Non-pigmented ciliary epithelial cell (primary cell): ENCODE results near the genes H1-5, H3C11, NKAPL, GPX6, OR2B3 and OR5V1.

- RRBS, result no CpG with 5 or more reads among the region's 7 CpGs
Observed at GRCh38 chr6:27829421-27829846, 1.9 kb downstream of the H4C12 start.

DNA sequence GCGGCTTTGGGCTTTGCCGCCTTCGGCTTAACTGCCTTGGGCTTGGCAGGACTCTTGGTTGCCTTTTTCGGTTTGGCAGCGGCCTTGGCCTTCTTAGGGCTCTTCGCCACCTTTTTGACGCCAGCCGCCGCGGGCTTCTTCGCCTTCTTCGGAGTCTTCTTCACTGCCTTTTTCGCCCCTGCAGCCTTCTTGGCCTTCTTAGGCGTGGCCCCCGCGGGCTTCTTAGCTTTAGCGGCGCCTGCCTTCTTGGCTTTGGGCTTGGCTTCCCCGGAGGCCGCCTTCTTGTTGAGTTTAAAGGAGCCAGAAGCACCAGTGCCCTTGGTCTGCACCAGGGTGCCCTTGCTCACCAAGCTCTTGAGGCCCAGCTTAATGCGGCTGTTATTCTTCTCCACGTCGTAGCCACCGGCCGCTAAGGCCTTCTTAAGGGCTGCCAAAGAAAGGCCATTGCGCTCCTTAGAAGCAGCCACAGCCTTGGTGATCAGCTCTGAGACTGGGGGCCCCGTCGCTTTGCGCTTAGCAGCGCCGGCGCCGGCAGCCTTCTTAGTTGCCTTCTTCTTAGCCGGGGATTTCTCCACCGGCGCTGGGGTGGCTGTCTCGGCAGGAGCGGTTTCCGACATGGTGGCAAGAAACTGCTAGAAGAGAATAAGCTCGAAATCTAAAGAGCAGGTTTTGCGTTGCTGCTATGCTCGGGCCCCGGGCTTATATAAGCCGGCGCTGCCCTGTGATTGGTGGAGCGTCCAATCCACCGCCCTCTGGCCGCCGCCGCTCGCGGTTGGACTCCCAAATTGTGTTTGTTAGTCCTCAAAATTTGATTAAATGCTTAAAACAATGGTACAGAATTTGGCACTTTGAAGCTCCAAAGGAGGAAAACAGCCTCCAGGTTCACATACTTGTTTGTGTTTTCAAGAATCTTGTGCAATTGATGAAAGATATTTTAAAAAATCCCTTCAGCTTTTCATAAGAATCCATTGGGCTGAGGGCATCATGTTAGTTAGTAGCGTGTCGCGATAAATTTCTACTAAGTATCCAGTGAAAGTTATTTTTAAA, at the start of gene H1-5:
TSS of gene H1-5 (minus strand) at position 676 of the 1,047 bp plus-strand sequence.
- RRBS, result no CpG with 5 or more reads among the region's 55 CpGs

DNA sequence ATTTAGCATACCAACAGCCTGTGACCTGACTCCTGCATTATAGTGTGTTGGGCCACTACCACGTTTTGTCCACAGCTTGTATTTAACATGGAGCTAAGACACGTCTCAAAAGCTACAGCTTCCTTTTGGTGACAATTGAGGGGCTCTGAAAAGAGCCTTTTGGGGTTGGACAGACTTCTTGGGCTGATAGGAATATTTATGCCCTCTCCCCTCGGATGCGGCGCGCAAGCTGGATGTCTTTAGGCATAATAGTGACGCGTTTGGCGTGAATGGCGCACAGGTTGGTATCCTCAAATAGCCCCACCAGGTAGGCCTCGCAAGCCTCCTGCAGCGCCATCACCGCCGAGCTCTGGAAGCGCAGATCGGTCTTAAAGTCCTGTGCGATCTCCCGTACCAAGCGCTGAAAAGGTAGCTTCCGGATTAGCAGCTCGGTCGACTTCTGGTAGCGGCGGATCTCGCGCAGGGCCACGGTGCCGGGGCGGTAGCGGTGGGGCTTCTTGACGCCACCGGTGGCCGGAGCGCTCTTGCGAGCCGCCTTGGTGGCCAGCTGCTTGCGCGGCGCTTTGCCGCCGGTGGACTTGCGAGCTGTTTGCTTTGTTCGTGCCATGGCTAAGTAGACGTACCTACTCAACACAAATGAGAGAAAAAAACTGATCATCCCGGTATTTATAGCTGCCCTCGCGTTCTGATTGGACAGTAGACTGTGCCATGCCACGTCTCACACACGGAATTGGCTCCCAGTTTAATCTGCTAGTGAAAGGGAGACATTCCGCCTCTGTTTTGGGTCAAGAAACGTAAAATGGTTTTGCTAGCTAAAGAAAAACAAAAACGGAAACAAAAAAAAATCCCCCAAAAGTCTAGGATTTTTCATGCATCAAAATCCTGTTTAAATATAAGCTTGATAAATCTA, at the start of gene H3C11:
TSS of gene H3C11 (minus strand) at position 638 of the 910 bp plus-strand sequence.
- RRBS, result 3% methylated on average over 1 of the region's 52 CpGs

DNA sequence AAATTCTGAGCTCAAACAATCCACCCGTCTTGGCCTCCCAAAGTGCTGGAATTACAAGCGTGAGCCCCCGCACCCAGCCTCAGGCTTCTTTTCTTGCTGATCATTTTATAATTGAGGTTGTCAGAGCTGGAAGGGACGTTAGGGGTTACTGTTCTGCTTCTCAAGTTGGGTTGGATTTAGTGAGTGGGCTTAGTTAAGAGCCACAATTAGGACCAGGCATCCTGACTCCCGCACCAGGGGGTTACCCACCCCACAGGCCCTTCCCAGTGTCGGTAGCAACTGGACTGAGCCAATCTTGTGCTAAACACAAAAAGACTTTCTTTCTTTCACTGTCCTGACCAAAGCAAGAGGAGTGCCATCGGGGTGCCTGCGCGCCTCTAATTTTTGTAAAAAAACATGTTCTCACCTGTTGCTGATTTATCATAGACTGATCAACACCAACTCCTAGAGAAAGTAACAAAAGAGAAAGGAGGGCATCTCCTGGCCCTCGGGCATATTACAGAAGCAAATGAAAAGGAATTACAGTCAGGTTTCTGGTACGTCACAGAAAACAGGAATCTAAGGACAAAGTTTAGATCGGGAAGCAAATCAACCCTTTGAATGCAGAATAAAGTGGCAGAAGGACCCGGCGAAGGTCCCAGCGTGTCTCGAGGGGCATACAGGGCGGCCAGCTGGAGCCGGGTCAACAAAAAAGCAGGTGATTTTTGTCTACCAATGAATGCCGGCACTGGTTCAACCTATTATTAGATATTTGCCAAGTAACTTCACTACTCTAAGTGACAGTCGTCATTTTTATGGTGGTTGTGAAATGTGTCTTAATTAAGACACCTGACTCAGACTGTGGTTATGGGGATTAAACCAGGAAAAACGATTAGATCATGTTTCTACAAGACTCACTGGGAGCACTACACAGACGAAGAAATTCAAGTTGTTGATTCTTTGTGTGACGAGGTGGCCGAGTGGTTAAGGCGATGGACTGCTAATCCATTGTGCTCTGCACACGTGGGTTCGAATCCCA, 12.7 kb upstream of the ZSCAN9 start:
- RRBS, result 6% methylated on average over 7 of the region's 27 CpGs

DNA sequence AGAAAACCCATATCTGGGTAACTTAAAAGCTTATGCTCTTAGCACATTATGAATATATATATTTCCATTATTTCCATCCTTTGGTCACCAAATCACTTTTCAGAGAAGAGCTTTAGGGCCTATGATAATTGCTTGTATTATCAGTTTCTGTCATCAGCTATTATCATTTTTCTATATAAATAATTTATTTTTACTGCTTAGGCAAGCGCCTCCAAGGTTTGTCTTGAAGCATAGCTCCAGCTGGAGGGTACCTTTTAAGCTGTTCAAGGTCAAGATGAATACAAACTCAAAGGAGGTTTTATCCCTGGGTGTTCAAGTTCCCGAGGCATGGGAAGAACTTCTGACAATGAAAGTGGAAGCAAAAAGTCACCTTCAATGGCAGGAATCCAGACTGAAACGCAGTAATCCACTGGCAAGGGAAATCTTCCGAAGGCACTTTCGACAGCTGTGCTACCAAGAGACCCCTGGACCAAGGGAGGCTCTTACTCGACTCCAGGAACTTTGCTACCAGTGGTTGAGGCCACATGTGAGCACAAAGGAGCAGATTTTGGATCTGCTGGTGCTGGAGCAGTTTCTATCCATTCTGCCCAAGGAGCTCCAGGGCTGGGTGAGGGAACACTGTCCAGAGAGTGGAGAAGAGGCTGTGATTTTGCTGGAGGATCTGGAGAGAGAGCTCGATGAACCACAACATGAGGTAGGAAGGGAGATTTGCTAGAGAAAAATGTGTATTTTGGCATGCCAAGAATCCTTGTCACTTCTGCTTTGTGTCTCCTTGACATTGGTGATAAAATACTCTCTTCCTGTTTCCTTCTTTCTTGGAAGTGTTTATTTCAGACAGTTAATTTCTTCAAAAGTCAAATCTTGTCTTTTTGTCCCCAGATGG, 2.0 kb downstream of the ZSCAN9 start:
- RRBS, result no CpG with 5 or more reads among the region's 7 CpGs

- RRBS, result no CpG with 5 or more reads among the region's 11 CpGs
Observed at GRCh38 chr6:28232347-28233067, 7.4 kb downstream of the ZSCAN9 start.

GRCh38 chr6:28258861-28259481, at the start of gene NKAPL:
NKAPL (plus strand) TSS chr6:28259297.
- RRBS, result no CpG with 5 or more reads among the region's 35 CpGs

GRCh38 chr6:28350761-28351581, 1.2 kb downstream of the ZKSCAN3 start:
- RRBS, result no CpG with 5 or more reads among the region's 6 CpGs

DNA sequence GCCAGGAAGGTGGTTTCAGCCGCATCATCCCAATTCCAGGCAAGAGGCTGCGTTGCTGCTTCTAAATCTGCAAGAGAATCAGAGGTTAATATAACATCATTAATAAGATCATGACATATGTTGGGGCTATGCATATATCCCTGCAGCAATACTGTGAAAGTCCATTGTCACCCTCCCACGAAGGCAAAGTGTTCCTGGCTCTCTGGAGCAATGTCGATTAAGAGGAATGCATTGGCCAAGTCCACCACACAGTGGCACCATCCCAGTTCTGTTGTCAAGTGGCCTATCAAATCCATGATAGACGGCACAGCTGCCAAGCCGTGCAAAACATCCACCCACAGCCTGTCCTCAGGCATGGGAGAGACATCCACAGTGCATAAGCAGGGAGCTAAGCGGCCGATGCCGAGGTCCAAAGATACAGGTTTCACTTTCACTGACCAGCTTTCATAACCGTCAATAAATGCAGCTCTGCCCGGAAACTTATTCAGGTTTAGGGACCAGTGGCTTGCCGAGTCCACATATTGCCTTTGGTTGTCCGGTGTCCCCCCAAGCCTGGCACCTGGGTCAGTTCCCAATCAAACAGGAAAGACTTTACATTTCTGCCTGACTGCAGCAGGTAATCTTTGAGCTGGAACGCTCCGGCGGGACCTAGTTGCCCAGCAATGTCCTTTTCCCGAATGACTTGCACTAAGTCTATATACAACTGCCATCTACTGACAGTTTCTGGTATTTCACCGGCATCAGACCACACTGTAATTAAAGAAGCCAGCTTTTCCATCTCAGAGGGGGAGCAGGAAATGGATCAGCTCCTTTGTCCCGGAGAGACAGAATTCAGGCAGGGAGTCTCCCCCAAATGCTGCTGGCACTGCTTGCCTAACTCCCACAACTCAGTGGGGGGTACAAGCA, 6.1 kb downstream of the ZKSCAN3 start:
- RRBS, result 3% methylated on average over 7 of the region's 19 CpGs

- RRBS, result no CpG with 5 or more reads among the region's 4 CpGs
Observed at GRCh38 chr6:28515709-28516109, at the start of gene GPX6. GPX6 (minus strand) TSS chr6:28515793.

- RRBS, result no CpG with 5 or more reads among the region's 4 CpGs
Observed at GRCh38 chr6:28553385-28553712, 27.7 kb downstream of the GPX5 start.

DNA sequence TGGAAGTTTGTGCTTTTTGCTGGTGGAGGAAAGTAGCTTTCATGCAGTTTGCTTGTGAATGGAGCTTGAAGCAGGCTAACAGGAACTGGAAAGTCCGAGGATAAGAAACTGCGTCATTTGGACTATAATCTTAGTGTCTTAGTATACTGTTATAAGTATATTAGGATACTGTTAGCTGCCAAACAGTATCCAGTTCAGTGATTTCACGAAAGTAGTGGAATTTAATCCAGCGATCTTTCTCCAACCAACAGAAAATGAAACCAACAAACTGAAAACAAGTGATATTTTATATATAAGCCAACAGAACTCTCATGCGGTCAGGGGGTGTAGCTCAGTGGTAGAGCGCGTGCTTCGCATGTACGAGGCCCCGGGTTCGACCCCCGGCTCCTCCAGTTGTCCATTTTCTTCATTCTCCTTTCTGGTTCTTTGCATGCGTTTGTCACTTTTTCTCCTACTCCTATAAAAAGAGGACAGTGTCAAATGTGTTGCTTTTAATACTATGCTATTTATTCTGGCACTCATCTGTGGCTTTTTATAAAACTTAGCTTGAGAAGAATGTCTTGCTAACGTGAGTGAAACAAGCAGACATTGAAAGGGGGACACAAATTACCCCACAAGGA, 142.0 kb upstream of the SCAND3 start:
- RRBS, result no CpG with 5 or more reads among the region's 14 CpGs

- RRBS, result no CpG with 5 or more reads among the region's 13 CpGs
Observed at GRCh38 chr6:28807636-28808321, 116.0 kb downstream of the TRIM27 start.

GRCh38 chr6:28838457-28839510, 85.0 kb downstream of the TRIM27 start:
- RRBS, result 2% methylated on average over 19 of the region's 55 CpGs

GRCh38 chr6:28921732-28922476, 1.9 kb downstream of the TRIM27 start:
- RRBS, result no CpG with 5 or more reads among the region's 10 CpGs

DNA sequence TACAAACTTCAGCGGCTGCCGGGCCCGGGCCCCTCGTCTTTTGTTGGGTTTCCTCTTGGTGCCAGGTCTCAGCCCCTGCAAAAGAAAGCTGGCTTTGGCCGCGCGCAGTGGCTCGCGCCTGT, 277 bp upstream of the TRIM27 start:
- RRBS, result no CpG with 5 or more reads among the region's 9 CpGs

DNA sequence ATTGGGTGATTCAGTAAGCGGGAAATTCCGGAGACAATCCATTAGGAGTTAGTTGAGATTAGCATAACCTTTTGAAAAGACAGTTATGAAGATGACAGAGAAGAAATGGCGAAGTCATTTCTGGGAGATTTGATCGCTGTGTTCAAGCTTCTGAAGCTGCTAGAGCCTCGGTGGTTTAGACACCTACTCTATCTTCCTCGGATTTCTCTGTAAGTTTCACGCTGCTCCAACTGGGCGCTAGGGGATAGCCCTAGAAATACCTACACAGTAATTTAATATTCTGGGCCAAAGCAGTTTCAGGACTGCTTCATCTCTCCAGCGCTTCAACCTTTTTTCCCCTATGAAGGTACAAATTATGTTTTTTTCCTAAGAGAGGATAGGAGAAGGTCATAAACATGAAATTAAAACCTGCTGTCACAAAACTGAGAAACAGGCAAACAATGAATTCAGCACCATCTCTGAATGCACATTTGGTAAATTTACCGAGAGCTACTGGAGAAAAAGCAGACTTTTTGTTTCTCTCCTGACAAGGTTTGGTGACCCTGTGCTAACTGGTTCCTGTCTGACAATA, 22.5 kb downstream of the ZNF311 start:
- RRBS, result 8% methylated on average over 2 of the region's 10 CpGs

- RRBS, result no CpG with 5 or more reads among the region's 1 CpG
Observed at GRCh38 chr6:29087140-29087655, at the start of gene OR2B3. OR2B3 (minus strand) TSS chr6:29087313.

- RRBS, result no CpG with 5 or more reads among the region's 4 CpGs
Observed at GRCh38 chr6:29368583-29369205, at the start of gene OR5V1. OR5V1 (minus strand) TSS chr6:29368865.

GRCh38 chr6:29578393-29578867, 6.5 kb upstream of the OR2H2 start:
- RRBS, result no CpG with 5 or more reads among the region's 2 CpGs